ENCODE results near the genes PAQR3 and GK2.

DNA sequence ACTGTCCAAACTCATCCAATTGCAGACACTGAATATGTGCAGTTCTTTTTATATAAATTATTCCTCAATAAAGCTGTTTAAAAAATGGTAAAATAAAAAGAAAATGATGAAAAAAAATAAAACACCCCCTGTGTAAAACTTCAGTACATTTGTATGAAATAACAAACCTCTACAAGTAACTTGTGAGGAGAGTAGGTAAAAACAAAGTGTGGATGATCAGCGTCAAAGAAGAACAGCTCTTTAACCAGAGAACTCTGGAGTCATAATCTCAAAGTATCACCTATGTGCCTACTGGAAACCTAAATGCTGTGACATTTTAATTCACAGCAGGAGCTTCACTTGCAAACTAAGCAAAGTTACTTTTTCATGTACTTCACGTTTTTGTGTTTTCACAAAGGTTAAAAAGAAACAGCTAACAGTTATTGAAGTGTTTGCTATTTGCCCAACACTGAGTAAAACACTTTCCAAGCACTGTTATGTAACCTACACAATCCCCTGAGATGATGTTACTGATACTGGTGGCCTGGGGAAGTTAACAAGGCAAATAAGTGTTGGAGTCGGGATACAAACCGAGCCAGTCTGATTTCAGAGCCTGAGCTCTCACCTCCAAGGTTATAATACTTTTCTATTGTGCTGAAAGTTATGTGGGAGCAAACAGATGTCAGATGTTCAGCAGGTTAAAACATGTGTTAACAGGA lies 4.2 kb upstream of the CXCL13 start:
- PRO-cap, result bidirectional peak, plus-strand start at position 490 of the sequence, minus-strand start at position 234 of the sequence; unidirectional peak, plus-strand start at position 577 of the sequence

- PRO-cap, result no peak
Observed at GRCh38 chr4:77745879-77746417, 73.2 kb downstream of the CNOT6L start.

DNA sequence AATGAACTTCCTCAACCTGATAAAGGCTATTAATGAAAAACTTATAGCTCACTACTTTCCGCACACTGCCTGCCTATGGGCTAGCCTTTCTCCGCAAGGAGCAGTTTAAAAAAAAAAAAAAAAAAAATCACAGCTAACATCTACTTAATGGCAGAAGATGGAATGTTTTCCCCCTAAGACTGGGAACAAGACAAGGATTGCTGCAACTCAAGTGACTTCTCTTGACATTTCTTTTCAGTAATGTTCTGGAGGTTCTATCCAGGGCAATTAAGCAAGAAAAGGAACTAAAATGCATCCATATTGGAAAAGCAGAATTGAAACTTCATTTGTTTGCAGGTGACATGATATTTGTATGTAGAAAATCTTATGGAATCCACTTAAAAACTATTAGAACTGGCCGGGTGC lies 7.4 kb downstream of the CNOT6L start:
- PRO-cap, result no peak

DNA sequence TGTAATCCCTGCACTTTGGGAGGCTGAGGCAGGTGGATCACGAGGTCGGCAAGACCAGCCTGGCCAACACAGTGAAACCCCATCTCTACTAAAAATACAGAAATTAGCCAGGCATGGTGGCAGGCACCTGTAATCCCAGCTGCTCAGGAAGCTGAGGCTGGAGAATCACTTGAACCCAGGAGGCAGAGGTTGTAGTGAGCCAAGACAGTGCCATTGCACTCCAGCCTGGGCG lies 7.1 kb downstream of the CNOT6L start:
- PRO-cap, result no peak

- PRO-cap, result unidirectional peak, plus-strand start at chr4:77818231; unidirectional peak, plus-strand start at chr4:77818242; unidirectional peak, plus-strand start at chr4:77818379
Observed at GRCh38 chr4:77818101-77818479, 1.1 kb downstream of the CNOT6L start.

DNA sequence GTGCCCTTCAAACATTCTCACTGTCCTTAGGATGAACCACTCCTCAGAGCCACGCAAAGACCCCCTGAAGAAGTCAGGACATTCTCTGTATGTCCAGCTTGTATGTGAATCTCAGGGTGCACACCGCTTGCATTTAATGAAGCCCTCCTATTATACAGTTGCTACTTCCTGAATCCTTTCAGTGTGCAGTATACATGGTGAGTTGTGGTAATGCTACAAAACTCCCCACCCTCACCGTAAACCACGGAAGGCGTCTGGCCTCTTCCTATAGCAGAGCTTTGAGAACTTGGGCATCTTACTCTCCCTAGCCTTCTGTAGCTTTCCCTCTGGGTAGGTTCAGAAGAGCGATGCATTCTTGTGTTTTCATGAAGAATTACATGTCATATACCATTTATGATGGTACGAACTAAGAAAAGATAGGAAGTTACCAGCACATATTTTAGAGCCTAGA lies 9.5 kb upstream of the MRPL1 start:
- PRO-cap, result no peak

GRCh38 chr4:77900539-77900935 lies 37.9 kb downstream of the MRPL1 start:
- PRO-cap, result no peak

DNA sequence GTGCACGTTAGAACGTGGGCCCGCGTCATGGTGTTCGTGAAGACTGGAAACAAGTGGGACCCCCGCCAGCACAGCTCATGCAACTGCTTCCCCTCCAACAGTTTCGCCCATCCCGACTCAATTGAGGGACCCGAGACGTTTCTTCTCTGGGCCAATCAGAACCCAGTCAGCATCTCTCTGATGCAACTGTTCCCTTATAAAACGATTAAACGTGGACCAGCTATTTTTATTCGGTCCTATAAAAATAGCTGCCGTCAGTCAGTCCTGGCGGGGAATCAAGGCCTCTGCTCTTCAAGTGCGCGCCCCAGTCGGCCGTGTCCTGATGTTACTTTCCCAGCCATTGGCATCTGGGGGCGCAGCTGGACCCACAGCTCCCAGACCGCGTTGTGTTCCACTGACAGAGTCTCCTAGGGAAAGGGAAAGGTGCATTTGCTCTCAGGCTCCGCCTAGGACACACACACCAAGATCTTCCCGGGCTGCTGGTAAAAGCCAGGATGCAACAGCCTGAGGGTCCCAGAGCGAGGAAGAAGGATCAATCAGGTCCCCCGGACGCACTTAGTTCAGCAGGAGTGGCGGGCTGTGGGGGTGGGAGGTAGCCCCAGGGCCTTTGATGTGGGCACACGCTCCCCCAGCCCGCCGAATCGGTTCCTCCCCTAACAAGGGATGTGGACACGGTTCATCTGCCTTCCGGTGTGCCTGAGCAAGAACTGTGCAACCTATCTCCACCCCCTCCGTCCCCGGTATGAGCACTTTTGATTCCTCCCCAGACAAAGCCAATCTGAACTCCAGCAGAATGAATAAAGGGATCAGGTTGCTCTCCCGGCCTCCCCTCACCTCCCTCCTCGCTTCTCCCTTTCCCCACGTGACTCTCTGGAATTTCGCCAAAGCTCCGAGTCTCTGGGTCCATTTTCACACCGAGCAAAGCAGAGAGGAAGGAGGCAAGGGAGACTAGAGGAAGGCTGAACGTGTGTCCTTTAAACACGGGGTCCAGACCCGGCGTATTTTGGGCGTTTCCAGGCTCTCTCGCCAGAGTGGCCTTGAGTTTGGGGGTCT lies 733 bp upstream of the FRAS1 start:
- PRO-cap, result unidirectional peak, plus-strand start at position 926 of the sequence

- PRO-cap, result no peak
Observed at GRCh38 chr4:78370715-78371117, 180.9 kb upstream of the ANXA3 start.

DNA sequence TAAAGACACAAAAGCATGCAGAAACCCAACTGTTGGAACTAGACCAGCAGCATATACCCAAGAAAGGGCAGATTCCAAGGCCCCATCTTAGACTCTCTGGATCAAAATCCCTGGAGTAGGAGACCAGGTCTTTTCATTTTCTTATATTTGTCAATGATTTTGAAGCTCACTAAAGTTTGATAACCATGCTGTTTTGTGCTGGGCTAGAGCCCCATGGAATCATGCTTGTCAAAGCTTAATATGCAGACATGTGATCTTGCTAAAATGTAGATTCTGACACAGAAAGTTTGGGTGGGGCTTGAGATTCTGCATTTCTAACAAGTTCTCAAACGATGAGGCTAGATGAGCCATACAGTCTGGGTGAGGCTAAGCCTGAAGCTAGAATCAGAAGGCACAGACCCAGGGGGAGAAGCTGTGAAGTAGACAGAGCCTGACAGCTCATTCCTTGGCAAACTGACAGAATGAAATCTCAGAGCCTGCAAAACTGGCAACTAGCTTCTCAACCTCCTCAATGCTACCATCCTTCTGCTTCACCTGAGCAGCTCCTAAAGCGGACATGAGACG lies 71.3 kb upstream of the BMP2K start:
- PRO-cap, result no peak

DNA sequence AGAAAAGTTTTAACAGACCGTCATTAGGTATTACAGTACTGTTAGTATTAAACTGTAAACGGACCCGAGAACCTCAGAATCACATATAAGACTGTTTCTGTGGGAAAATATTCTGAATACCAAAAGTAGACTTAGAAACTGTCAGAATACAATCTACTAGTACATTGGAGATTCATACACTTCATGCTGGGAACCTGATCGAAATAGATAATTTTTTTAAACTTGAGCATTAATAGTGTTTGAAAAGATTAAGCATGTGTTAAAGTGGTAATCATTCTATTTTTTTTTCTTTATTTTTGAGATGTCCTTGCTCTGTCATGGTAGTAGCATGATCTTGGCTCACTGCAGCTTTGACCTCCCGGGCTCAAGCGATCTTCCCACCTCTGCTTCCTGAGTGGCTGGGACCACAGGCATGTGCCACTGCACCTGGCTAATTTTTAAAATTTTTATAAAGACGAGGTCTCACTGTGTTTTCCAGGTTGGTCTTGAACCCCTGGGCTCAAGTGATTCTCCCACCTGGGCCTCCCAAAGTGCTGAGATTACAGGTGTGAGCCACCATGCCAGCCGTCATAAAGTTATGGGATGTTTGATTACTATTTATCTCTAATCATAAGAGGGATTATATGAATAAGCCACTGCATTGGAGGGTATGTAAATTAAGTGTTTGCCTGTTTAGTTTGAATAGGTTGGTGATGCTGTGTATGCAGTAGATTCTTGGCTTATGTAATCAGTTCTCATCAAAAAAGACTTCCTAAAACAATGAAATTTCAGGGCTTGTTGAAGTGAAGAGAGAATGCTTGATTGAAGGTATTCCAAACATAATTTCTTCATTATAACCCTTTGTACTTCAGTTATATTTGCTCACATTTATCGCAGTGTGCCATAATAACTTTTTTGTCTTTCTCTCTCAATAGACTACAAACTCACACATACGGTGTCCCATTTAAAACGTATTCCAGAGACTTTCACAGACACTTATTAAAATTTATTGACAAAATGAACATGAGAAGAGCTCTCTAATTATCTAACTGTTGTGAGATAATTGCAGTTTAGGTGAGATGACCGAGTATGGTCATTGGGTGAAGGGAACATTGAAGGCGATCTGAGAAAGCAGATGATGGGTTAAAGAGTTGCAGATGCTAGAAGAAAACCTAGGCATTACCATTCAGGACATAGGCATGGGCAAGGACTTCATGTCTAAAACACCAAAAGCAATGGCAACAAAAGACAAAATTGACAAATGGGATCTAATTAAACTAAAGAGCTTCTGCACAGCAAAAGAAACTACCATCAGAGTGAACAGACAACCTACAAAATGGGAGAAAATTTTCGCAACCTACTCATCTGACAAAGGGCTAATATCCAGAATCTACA lies 18.6 kb downstream of the BMP2K start:
- PRO-cap, result no peak

- PRO-cap, result no peak
Observed at GRCh38 chr4:78825828-78826543, 49.8 kb downstream of the BMP2K start.

GRCh38 chr4:78878491-78879107 lies 60.6 kb downstream of the PAQR3 start:
- PRO-cap, result no peak

- PRO-cap, result no peak
Observed at GRCh38 chr4:78899025-78900160, 39.8 kb downstream of the PAQR3 start.

DNA sequence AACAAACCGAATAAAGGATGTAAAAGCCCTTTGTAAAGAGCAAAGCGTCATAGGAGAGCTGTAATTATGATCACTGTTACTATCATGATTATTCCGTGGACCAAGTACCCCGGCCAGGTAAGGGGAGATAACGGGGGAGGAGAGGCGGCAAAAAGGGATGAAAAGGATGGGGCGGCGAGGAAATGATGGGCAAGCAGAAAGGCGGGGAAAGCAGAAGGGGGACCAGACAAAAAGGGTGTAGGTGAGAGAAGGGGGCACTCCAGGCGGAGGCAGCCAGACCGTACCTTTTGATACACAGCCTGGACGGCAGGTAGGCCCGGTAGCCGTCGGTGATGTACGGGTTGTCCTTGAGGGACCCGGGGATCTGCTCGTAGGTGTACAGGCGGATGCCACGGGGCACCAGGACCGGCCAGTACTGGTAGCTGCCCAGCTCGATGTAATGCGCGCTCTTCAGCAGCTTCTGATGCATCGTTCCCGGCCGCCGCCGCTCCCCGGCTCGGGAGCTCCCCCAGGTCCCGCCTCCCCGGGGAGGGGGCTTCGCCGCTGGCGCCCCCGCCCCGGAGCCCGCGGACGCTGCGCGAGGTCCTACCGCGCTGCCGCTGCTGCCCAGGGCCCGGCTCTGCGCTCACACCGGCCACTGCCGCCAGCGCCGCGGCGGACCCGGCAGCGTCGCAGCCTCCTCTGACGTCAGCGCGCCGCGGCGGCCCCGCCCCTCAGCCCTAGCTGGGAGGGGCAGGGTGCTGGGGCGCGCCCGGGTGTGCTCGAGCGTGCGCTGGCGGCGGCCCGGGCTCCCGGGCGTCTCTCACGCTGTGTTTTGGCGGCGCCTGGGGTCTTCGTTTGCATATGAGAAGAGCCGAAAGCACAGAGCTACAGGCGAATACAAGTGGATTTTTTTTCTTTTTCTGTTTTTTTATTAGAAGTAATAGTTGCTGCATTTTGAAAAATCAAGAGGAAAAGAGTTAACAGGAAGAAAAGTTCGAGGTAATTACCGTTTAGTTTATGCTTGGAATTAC lies at the start of gene PAQR3:
Gene PAQR3, minus strand, starts transcription at position 683 of the 1,013 bp plus-strand sequence.
- PRO-cap, result bidirectional peak, plus-strand start at position 764 of the sequence, minus-strand start at position 639 of the sequence

DNA sequence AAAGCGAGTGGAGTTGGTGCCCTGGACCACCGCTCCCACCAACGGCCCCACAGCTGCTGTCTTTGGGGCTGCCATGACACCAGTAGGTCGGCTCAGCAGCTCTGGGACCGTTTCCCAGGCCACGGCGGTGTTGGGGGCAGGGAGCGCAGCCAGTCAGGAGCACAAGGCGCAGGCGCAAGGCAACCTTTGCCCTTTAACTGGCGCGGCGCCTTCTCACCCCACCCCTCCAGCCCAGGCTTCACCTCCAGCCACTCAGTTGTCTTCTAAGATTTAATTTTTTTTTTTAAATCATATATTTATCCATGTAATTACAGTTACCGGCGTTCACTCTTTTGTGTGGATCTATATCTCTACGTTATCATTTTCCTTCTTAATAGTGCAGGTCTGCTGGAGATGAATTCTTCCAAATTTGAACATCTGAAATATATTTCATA lies at the start of gene GK2:
Gene GK2, minus strand, starts transcription at position 103 of the 434 bp plus-strand sequence.
- PRO-cap, result no peak

GRCh38 chr4:79491966-79492758 lies 84.1 kb upstream of the GK2 start:
- PRO-cap, result no peak

GRCh38 chr4:80036845-80037548 lies 36.0 kb downstream of the ANTXR2 start:
- PRO-cap, result unidirectional peak, plus-strand start at chr4:80037253

DNA sequence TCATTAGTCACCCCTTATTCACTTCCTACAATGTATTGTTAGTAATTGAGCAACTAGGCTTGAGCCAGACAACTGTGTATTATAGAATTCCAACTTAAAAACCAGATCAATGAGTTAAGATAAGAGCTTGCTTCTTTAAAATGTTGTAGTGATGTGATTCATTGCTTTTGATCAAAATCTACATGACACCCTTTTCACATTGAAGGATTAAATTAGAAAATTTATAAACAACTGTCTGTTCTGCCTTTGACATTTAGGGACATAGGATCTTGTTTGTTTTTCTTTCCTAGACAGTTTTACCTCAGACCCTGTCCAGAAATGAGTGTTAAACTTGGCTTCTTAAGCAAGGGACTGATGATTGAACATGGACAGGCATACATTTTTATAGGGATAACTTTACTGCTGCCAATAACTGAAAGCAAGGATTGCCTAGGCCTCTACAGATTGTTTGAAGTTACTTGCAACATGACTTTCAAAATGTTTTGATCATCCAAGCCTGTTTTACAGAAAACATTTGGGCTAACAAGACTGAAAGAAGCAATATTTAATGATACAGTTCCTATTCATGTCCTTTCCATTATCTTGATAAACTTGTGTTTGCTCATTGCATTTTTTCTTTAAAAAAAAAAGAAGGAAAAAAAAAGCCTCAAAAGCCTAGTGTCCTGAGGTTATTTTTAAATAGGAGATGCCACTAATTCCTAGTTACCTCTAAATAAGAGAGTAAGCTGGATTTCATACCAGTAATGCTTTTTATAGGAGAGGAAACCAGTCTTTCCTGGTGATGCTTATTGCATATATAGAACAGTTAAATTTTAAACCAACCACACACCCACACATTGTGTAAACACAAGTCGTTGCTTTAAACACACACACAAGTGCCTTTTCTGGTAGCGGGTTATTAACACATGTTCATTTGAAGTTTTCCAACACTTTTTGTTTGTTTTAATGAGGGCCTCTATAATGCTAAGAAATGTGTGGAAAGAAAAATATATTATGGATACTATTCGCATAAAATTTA lies 2.5 kb downstream of the ANTXR2 start:
- PRO-cap, result no peak

DNA sequence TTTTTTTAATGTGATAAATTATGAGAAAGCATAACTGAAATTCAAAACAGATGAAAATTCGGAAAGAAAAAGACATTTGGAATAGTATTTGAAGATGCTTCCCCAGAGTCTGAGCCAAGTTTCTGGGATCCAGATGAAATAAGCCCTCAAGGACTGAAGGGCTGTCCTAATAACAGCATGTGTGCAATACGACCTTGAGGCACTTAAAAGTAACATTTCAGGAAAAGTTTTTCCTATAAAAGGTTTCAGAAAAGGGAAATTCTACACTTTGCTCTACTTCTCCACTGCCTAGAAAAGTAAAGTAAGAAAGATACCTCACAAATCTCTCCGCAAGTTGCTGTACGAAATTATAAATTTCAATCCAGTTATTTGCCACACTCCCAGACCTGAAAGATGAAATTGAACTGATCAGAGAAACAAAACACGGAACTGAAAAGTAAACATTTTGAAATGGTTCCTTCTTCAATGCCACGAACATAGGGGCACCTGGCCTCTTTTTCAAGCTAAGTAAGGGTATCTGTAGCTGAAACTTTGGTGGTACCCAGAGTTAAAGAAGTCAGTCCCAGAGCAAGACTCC lies 1.7 kb downstream of the ANTXR2 start:
- PRO-cap, result no peak

Data from left lobe of liver (tissue), 1 donor.